ENCODE results near the gene RAP1GDS1.

DNA sequence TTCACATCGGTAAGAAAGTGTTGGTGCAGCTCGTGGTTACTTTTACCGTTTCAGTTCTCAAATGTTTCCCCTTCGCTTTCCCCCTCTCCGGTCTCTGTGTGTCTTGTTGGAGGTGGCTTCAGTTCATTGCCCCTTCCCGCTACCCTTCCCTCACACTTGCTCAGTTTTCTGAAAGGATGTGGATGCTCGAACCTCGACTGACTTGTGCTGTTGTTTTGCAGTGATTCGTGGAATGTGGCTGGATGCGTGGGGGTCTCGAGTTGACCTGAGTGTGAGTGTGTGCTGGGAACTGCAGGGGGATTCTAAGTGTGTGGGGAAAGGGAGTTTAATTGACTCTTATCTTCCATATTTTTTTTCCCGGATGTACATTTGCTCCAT is 959 bp downstream of the GRID2 start:
- RRBS: no CpG with 5 or more reads among the region's 12 CpGs

- RRBS: no CpG with 5 or more reads among the region's 11 CpGs
Measured at GRCh38 chr4:93827570-93827943, 996 bp upstream of the ATOH1 start.

- RRBS: no CpG with 5 or more reads among the region's 2 CpGs
Measured at GRCh38 chr4:94598607-94599425, 147.1 kb downstream of the PDLIM5 start.

DNA sequence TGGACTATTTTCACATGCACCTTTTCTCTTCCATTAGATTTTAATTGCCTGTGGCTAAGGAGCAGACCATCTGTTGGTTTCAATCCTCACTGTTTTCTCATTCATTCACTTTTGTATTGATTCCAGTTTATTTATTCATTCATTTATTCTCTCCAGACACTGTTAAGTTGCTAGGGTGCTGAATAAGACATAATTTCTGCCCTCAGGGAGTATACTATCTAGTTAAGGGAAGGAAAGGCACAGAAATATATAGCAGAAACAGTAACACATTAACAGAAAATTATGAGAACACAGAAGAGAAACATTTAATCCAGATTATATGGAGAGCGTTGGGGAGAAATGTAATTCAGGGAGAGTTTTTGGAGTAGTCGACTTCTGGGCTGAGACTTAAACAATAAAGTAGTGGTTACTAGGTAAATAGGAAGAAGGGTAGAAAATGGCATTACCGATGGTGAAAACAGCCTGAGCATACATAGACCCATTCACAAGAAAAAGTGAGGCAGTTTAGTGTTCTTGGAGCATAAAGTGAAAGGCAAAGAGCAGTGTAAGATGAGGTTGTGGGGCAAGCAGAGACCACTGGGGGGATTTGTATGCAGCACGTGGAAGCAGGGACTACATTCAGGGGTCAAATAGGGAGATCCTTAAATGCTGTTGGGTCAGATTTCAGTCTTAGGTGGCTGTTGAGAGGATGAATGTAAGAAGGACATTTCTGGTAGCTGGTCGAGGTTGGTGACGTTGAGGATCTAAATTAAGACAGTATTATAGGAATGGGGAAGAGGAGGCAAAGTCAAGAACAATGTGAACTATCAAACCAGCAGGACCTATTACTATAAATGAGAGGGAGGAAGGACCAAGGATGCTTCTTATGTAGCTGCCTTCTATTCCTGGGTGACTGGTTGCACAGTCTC is 118.8 kb upstream of the BMPR1B start:
- RRBS: no CpG with 5 or more reads among the region's 6 CpGs

DNA sequence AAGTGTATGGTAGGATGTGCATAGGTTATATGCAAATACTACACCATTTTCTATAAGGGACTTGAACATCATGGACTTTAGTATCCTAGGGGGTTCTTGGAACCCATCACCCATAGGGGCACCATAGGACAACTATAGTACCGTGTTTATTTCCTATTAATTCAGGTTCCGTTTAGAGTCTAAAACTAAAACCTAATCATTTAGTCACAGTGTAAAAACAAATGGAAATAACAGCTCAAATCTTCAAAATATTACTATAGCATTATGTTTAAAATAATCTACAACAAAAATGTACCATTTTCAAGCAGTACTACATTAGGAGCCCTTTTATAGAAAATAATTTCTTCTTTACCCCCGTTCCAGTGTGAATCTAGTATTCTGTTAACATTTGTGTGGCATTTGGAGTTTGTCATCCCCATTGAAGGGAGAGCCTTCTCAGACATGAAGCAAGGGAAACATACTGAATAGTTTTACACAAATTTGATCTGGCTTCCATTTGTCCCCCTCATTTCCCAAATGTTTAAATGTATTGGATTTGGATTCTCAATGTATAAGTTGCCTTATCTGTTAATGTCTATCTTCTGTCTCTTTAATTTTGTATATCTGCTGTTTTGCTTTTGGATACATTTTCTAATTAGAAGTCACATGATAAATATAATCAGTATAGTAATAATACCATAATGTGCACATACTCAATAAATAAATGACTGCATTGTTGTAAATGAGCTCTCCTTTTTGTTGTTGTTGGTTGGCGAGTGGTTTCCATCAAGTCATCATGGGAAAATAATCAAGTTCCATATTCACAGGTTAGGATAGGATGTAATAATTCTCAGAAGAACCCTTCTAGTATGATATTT is 90.0 kb upstream of the BMPR1B start:
- RRBS: no CpG with 5 or more reads among the region's 4 CpGs

- RRBS: no CpG with 5 or more reads among the region's 6 CpGs
Measured at GRCh38 chr4:94670778-94671368, 86.9 kb upstream of the BMPR1B start.

DNA sequence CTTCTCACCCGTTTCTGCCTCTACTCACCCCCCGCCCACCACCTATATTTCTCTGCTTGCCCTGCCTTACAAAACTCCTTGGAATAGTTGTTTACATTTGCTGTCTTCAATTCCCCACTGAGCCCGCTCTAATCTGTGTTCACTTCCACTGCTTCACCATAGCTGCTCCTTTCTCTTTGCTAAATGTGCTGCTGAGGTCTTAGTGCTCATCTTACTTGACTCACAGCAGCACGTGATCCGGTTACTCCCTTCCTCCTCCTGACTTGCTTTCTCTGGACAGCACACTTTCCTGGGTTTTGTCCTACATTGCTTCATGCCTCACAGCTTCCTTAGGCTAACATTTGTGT is 293.0 kb downstream of the UNC5C start:
- RRBS: no CpG with 5 or more reads among the region's 5 CpGs

DNA sequence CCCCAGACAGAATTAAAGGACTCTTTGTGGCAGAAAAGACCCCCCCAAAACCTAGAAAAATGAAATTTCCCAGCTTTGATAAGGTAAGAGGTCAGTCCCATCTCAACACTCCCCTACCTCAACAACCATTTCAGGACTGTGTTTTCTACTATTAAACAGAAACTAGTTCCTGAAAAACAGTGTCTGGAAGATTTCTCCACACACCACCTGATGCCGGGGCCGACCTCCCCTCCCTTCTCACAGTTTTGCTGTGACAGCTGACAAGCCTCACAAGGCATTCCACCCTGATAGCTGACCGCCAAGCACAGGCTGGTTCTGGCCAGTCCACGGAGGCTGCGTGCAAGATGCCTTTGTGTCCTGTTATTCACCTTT is 758.5 kb downstream of the PDHA2 start:
- RRBS: no CpG with 5 or more reads among the region's 5 CpGs

DNA sequence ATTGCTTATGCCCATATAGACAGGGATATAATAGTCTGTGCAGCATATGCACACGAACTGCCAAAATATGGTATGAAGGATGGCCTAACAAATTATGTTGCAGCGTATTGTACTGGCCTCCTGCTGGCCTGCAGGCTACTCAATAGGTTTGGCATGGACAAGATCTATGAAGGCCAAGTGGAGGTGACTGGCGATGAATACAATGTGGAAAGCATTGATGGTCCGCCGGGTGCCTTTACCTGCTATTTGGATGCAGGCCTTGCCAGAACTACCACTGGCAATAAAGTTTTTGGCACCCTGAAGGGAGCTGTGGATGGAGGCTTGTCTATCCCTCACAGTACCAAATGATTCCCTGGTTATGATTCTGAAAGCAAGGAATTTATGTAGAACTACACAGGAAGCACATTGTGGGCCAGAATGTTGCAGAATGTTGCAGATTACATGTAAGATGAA is 117.7 kb downstream of the STPG2 start:
- RRBS: no CpG with 5 or more reads among the region's 5 CpGs

- RRBS: 2% methylated on average over 27 of the region's 89 CpGs
Measured at GRCh38 chr4:98261072-98261788, at the start of gene RAP1GDS1. TSS of gene RAP1GDS1 (plus strand) at chr4:98261384.

DNA sequence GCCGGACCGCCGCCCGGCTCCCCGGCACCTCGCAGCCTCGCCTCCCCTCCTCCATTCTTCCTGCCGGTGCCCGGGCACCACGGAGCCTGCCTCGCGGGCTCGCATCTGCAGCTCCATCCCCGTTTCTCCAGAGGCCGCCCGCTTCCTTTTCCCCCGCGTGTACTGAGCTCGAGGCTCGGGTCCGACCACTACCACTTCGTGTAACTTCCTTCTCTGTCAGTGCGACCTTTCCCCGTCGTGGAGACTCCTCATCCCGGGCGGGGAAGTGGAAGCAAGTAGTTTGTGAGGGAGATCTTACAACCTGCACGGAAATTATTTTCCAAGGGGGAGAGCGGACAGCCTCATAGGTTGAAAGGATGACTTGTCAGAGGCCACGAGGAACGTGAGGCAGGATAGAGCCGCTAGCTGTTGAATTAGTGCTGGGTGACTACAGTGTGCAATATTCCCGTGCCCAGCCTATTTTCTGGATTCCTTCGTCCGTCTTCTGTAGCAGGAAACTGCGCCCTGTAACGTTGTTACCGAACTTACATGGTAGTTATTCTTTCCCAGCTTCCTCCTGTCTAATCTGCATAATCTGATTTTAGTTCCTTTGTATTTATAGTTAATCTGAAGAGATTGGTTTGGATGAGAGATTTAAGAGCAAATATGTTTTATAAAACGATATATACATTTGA is 742 bp downstream of the RAP1GDS1 start:
- RRBS: 0% methylated on average over 1 of the region's 39 CpGs

- RRBS: 86% methylated on average over 1 of the region's 5 CpGs
Measured at GRCh38 chr4:98603944-98604313, 54.5 kb downstream of the TSPAN5 start.

- RRBS: no CpG with 5 or more reads among the region's 8 CpGs
Measured at GRCh38 chr4:98625986-98626849, 32.2 kb downstream of the TSPAN5 start.

- RRBS: no CpG with 5 or more reads among the region's 6 CpGs
Measured at GRCh38 chr4:98654338-98654984, 4.0 kb downstream of the TSPAN5 start.

- RRBS: no CpG with 5 or more reads among the region's 37 CpGs
Measured at GRCh38 chr4:98656744-98657902, 1.3 kb downstream of the TSPAN5 start.

DNA sequence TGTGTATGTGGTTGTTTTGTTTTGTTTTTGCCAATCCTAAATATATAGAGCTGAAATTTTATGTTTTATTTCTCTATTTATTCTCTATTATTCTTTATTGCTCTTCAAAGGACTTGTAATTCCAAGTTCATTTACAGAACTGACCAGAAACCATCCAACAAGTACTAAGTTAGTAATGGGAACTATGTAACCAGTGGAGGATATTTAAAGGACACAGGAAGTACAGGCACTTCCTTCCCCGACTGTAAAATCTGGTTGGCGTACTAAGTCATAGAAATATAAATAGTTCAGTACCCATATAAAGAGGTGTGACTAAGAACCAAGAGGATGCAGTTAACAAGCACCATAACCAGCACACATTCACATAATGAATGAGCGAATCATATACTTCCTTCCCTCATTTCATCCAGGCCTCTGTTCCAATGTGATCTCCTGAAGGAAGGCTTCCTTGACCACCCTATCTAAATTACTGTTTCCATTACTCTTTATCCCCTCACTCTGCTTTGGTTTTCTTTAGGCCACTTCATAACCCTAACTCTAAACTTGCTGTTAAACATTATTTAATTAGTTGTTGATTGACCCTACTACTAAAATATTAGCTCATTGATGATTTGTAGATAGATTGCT is 3.7 kb upstream of the EIF4E start:
- RRBS: no CpG with 5 or more reads among the region's 3 CpGs

GRCh38 chr4:99404362-99405238 is 30.5 kb downstream of the ADH7 start:
- RRBS: no CpG with 5 or more reads among the region's 5 CpGs

GRCh38 chr4:100519244-100519523 is 1.4 kb upstream of the EMCN start:
- RRBS: no CpG with 5 or more reads among the region's 2 CpGs

GRCh38 chr4:101025247-101026072 is 321.9 kb downstream of the PPP3CA start:
- RRBS: no CpG with 5 or more reads among the region's 11 CpGs